ReNcell CX (cell line): ENCODE data around the gene GARNL3.

DNA sequence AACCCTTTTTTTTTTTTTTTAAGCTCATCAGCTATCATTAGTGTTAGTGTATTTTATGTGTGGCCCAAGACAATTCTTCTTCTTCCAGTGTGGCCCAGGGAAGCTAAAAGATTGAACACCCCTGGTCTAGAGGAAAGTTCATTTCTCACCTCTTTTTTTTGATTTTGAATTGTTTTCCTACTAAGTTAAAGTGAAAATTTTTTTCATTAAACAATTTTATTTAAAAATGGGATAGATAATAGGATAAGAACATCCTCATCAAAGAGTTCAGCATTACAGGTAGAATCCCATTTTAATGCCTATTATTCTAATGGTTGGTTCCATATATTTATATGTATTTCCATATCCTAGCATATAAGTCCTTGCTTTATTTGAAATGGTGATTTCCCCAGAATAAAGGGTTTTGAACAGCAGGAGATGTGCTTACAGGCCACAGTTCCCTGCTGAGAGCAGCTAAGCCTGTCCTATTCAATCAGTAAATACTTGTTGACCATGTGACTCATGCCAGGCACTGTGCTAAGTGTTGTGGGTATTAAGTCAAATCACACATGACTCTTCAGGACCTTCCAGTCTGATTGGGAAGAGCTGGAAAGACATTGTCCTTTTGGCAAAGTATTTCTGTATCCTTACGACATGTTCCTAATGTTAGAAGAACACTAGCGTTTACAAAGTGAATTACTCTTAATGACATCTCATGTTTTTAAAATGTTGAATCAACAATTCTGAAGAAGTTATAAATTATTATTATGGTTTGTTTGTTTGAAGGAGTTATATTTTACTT, 81.8 kb downstream of the GAPVD1 start:
- PRO-cap: no peak

DNA sequence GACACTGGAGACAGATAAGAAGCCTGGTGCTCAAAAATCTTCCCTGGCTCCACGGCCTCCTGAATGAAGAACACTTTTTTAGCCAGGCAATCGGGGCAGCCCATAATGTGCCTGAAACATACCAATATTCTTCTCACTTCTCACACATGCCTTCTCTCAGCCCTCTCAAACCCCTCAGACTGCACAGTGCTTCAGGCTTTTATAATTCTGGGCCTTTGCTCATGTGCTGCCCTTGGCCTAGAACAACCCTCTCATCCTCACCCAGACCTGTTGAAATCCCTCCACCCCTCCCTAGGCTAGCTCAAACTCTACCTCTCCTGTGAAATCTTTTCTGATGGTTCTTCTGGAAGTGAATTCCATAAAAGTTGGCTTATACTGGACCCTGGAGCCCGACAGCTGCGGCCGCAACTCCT, 221.6 kb downstream of the MAPKAP1 start:
- PRO-cap: no peak

DNA sequence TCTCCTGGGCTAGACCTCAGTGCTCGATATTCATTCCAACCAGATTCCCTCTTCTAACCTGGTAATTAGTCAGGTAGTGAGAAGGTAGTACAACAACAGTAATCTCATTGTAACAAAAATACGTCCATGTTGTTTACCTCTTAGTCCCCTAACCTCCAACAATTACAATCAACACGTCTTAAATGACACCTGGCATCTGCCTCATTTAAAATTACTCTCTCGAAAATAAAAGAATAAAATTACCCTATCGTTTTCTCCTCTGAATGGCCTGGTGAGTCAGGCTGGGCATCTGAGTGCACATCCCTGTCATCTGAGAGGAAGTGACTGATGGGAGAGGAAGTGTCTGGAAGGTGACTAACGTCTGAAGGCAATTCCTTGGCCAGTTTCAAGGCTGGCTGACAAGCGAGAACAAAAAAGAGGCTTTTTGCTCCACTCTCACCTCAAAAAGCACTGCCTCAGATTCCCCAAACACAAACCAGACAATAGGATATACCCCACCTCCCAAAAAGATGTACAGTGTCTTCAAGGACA, 57.7 kb downstream of the MAPKAP1 start:
- PRO-cap: no peak

GRCh38 chr9:125769228-125770203, 22.3 kb downstream of the PBX3 start:
- PRO-cap: no peak

DNA sequence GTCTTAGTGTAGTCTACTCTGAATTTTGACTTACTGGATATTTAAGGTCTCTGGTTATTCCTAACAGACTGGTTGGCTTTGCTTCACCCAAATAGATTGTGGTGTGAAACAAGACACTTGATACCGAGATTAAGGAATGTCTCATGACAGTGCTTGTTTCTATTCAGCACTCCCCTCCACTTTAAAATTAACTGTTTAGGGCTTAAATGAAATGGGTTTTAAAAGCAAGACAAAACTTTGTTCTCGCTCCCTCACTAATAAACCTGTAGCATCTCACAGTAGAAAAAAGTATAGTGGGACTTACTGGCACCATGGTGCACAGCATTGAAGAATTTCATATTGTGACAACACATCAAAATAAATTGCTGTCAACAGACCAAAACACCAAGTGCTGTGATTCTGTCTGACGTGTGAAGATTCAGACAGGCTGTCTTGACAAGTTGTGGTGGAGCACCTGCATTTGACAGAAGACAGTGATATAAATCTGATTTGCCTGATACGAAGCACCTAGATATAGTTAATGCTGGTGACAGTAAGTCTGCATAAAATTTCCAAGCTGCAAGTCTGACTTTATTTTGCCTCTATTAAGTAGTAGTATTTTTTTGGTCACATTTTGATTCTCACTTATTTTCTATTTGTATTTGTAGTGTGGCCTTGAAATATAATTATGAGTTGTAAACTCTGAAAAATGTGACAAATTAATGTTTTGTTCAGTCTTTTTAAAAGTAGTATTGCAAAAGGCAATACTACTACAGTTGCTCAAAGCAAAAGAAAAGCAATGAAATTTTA, 73.2 kb downstream of the PBX3 start:
- PRO-cap: no peak

GRCh38 chr9:126144726-126145624, 181.7 kb upstream of the MVB12B start:
- PRO-cap: no peak

DNA sequence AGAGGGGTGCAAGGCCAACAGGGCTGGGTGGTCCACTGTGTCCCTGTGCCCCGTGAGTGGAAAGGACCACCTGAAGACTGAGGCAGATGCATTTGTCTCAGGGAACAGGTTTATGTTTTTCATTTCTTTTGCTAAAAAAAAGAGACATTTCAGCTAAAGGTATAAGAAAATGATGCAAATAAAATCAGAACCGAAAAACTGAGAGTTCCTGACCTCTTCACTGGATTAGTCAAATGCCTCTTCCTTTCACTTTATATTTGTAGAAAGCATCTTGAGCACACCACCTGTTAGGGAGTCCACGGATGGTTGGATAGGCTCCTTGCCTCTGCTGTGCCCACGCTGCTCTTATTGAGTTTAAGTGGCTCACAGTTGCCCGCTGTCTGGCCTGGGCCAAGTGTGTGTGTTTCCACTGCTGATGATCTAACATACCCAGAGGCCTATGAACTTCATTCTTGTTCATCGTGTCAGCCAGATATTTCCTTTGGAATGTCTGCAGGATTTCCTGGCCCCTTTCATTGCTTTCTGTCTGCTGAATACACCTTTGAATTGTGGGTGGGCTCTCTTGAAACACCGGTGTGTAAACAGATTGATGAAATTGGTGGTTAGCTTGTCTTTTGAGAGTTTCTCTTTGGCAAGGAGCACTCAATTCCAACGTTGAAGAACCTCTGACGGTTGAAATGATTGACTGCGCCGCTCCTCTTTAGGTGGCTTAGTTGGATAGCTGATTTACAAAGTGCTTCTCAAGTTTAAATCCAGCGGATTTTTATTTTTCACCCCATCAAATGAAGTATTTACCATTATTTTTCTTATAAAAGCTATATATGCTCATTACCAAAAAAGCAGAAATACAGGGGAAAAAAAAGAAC, 46.6 kb downstream of the MVB12B start:
- PRO-cap: no peak

GRCh38 chr9:126389957-126390295, 63.3 kb downstream of the MVB12B start:
- PRO-cap: no peak

DNA sequence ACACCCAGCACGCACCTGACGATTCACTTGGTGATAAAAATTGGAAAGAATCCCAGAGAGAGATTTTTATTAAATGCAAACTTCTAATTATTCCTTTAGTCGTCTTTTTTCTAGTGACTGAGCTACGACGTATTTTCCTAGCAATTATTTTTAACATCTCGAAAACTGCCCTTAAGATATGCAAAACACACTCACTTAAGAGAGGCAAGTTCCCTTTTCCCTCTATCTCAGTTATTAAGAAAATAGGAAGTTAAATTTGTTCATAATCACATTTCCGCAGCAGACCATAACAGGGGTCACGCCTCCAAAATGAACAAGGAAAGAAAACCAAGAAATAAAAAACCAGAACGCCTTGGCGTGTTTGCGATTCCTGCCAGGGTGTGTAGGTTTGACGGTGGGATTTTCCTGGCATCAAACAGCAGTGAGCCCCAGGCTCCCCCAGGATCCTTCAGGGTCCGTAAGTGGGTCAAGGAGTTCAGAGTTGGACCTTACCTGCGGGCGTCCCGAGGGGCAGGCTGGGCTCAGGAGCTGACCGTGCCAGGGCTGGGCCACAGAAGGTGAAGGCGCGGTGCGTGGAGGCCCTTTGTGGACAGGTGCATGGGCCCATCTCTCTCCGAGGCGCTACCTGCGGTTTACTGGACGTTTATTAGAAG, 80.1 kb upstream of the LMX1B start:
- PRO-cap: no peak

GRCh38 chr9:126708292-126708649, 94.5 kb downstream of the LMX1B start:
- PRO-cap: no peak

DNA sequence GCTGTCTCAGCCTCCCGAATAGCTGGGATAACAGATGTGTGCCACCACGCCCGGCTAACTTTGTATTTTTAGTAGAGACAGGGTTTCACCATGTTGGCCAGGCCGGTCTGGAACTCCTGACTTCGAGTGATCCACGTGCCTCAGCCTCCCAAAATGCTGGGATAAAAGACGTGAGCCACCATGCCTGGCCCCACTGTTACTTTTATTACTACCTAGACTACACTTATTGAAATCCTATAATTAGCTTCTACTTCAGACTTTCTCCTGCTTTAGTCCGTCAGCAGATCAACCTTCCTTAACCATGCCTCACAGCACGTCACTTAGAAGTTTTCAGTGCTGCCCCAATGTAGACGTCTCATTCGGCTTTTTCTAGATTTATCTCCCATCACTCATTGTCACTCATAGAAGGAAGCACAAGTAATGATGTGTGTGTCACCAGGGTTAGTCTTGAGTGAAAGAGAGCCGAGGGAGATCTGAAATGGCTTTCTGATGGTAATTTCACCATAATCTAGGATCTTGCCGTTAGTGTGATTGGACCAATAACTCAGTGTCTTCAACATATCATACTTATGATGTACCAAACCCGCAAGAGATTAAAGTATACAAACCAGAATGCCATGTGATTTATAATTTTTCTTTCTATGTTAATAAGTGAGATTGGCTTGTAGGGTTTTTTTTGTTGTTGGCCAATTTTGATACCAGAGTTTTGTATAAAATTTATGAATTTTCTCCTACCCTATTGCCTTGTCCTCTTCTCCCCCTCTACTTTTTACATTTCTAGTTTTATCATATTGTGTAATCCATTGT, 8.5 kb downstream of the ZBTB43 start:
- PRO-cap: no peak

GRCh38 chr9:126884954-126885407, 24.5 kb downstream of the ZBTB34 start:
- PRO-cap: no peak

DNA sequence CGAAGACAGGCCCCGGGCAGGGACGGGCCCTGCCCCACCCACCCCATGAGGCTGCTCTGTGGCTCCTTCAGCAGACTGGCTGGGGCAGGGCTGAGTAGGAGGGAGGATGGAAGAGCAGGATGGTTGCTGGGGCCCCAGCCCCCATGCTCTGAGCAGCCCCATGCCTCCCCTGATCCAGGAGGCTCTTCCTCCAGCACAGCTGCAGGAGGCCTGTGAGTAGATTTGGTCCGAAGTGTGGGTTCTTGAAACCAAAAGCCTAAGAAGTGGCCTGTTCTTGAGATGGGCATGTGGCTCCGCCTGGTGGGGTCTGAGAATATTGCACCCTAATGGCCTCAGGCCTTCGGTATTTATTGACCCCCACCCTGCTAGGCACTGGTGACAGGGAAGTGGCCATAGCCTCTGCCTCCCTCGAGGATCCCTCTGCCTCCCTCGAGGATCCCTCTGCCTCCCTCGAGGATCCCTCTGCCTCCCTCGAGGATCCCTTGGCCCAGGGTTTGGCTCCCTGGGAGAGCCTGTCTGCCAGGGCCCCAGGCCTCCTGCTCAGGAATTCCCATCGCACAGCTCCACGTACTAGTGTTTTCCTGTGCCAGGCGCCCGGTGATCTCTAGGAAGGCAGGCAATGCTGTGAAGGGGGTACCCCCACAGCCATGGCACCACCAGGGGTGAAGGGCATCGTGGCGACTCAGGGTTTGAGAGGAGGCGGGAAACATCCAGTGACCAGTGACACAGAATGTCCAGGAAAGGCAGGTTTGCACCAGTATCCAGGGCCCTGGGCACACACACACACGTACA, 65.3 kb upstream of the GARNL3 start:
- PRO-cap: no peak

DNA sequence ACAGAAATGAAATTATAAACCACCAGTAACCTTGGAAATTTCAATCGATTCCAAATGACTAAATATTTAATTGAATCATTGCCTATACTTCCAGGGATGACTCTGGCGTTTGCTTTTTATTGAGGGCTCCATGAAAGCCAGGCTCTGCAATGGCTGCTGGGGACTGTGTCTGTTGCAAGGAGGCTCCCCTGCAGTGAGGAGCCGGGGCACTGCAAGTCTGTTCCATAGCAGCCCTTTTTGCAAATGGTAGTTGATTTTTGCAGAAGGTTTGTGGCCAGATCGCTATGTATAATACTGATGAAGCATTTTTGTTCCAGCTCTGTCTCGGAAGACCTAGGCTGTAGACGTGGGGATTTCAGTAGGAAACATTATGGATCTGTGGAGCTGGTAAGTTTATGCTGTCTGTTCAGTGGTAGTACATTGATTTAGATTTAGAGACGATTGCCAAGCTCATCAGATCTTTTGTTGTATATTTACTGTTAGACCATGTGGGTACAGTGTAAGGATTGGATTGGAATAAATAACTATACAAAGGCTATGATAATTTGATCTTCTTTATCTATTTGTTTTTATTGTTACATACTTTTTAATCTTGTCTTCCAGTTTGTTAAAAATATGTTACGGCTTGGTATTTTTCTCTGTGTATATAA, at the start of gene GARNL3:
TSS of gene GARNL3 (plus strand) at position 140 of the 650 bp plus-strand sequence.
- PRO-cap: no peak

DNA sequence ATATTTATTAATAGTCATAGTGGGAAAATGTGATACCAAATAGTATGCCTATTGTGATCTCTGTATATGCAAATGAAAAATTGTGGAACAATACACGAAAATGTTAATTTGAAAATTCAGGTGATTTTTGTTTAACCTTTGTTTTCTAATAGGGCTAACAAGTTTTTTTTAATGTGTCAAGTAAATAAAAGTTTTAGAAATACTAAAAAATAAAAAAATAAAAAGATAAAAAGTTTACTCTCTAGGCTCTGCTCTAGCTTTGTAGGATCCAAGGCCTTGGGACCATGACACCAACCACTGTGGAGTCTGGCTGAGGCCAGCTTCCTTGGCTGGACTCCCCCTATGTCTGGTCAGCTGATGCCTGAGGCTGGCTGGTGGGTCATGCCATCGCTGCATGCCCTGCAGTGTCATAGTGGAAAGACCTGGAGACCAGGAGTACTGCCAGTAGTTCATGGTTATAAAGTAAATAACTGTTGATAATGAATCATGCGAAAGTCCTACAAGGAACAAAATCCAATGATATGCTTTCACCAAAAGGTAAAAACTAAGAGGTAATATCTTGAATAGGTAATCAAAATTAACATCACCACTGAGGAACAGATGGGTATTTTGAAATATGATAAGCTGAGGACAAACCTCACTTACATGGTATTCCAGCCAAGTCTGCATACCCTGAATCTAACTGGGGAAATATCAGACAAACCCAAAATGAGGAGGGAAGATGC, 43.2 kb downstream of the GARNL3 start:
- PRO-cap: no peak

GRCh38 chr9:127384084-127384909, 12.7 kb upstream of the SLC2A8 start:
- PRO-cap: no peak

GRCh38 chr9:127397610-127398498, 885 bp downstream of the SLC2A8 start:
- PRO-cap: no peak

DNA sequence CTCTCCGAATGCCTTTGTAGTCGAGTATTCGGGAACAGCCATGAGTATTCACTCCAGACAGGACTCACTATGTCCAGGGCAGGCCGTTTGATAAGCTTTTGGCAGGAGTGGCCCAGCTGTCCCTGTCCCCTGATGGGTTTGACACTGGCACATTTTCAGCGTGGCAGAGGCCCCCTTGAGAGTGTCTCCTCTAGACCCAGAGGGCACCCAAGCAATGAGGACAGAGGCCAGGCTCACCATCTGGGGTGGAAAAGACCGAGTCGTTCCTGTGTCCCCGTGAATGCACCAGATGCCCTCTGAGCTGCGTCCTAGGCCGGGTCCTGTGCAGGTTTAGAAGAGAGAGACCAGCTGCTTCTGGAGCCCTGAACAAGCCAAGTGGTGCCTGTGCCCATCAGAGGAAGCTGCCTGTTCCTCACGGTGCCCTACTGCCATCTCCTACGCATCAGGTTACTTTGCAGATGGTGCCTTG, 42.3 kb downstream of the LRSAM1 start:
- PRO-cap: no peak

DNA sequence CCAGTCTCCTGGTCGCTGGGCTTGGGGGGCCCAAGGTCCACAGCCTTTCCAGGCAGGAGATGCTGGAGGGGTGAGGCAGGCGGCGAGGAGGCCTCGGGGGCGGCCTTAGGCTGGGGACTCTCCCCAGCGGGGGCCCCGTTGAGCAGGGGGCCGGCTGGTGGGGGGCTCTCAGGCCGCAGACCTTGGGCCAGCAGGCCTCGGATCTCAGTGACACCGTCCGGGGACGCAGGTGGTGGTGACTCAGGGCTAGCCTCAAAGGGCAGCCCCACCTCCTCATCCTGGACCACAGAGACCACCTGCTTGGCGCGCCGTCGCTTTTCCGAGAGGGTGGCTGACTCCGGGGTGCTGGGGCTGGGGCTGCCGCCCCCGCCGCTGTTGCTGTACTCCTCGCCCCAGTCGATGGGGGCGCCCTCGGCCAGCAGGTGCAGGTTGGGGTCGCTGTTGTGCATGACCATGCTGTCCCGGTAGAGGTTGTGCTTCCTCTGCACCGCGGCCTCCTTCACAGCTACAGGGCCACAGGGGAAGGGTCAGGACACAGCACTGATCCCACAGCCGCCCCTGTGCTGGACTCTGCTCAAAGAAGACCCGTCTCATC, 55.7 kb downstream of the LRSAM1 start:
- PRO-cap: no peak

- PRO-cap: unidirectional peak, minus-strand start at chr9:127608554
Measured at GRCh38 chr9:127607953-127609022, 3.8 kb upstream of the STXBP1 start.